Kidney (tissue), 2 donors: Measurements from ENCODE around the gene ACSBG1.

GRCh38 chr15:77043627-77043870, 27.4 kb downstream of the TSPAN3 start:
- PRO-cap: no peak
- RRBS: no CpG with 5 or more reads among the region's 5 CpGs

GRCh38 chr15:77067138-77067795, 3.6 kb downstream of the TSPAN3 start:
- PRO-cap: no peak
- RRBS: no CpG with 5 or more reads among the region's 1 CpG

- PRO-cap: no peak
- RRBS: no CpG with 5 or more reads among the region's 1 CpG
These were observed 33.2 kb upstream of the TSPAN3 start for GRCh38 chr15:77104153-77104422.

GRCh38 chr15:77124428-77124924, 53.6 kb upstream of the TSPAN3 start:
- PRO-cap: no peak
- RRBS: no CpG with 5 or more reads among the region's 1 CpG

DNA sequence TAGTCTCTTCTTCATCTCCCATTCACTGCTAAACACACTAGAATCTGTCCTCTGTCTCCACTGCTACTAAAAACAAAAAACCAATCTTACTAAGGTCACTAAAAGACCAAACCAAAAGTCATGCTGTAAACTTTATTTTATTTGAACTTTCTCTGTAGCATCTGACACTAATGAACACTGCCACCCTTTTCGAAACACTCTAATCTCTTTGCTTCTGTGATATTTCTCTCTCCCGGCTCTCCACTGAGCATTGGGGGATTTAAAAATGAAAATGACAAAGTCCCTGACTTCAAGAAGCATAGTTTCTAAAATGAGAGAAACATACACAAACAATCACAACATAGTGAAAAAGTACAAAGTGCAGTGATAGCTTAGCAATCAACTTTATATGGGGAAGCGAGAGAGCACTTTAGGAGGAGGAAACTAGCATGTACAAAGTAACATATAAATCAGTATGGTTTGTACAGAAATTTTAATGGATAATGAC, 61.5 kb downstream of the PEAK1 start:
- PRO-cap: no peak
- RRBS: no CpG with 5 or more reads among the region's 3 CpGs

- PRO-cap: no peak
- RRBS: 2% methylated on average over 17 of the region's 55 CpGs
These were observed 705 bp downstream of the PEAK1 start for GRCh38 chr15:77419060-77419738.

DNA sequence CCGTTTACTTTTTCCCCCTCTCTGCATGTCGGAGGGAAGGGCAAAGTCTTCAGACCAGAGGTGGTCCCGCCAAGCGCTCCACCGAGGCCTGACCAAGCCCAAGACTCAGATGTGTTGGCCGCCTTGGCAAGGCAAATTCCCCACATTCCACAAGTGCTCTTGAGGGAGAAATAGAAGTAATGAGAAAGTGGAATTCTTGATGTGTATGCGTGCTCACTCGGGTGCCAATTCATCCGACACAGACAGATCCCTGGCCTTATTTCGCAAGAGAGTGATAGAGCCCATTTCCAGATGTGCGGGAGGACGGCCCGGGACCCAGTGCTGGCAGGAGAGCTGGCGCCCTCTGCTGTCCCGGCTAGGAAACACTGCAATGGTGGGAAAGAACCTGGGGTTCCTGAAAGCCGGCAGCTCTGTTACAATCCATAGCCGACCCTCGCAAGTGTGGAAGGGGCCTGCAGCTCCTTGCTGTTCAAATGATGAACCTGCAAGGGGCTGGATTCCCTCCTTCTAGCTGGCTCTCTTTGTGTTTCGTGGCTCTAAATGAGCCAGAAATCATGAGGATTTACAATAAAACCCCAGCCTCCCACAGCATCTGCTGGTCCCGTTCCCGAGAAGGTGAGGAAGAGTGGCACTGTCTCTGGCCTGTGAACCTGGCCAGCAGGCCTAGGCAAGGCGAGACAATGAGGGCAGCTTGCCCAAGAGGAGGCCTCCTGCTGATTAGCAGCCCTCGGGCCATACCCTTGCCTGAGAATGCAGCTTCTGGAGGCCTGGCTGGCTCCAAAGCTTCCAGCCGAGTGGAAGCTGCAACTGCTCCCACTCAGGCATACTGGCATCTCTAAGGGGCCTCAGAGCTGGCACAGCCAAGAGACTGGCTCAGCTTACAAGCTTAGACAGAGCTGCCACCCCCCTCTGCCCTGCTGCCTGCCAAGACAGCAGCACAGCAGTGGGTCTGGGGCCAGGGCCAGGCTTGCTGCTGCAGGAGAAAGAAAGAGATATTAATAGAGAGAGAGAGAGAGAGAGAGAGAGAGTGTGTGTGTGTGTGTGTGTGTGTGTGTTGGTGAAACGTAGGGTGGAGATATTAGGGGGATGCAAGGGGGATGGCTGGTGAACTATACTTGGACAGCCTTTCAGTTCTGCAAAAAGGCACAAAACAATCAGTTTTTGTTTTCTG, 76.4 kb downstream of the HMG20A start:
- PRO-cap: no peak
- RRBS: 7% methylated on average over 3 of the region's 25 CpGs

GRCh38 chr15:77506248-77507025, 85.7 kb downstream of the HMG20A start:
- PRO-cap: no peak
- RRBS: no CpG with 5 or more reads among the region's 21 CpGs

DNA sequence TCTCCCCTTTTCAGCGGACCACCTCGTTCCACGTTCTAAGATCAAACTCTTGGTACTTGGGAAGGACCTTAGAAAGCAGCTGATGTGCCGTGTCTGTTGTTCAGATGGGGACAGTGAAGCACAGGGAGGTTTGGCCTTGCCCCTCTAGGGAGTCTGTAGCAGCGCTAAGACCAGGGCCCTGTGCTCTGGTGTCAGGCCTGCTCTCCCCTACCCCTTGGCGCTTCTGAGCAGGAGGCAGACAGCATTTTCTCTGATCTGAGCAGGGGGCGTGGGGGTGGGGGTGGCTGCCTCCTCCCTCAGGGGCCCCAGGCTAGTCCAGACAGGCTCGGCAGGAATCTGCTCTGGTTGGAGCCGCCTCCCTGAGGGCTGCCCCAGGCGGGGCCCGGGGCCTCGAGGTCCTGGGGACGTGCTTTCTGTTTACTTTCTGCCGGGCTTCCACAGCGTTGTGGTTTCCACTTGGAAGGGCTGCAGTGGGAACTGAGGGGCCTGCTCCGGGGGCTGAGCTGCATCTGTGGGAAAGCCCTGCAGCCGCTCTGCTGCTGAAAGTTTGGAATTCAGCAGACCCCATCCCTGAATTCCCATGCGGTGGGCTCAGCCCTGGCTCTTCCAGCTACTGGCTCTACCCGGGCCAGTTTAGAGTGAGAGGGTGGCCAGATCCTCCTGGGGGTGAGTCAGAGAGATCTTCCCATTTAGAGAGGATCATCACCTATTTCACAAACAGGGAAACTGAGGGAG, 105.5 kb downstream of the LINGO1 start:
- PRO-cap: no peak
- RRBS: 26% methylated on average over 7 of the region's 19 CpGs

DNA sequence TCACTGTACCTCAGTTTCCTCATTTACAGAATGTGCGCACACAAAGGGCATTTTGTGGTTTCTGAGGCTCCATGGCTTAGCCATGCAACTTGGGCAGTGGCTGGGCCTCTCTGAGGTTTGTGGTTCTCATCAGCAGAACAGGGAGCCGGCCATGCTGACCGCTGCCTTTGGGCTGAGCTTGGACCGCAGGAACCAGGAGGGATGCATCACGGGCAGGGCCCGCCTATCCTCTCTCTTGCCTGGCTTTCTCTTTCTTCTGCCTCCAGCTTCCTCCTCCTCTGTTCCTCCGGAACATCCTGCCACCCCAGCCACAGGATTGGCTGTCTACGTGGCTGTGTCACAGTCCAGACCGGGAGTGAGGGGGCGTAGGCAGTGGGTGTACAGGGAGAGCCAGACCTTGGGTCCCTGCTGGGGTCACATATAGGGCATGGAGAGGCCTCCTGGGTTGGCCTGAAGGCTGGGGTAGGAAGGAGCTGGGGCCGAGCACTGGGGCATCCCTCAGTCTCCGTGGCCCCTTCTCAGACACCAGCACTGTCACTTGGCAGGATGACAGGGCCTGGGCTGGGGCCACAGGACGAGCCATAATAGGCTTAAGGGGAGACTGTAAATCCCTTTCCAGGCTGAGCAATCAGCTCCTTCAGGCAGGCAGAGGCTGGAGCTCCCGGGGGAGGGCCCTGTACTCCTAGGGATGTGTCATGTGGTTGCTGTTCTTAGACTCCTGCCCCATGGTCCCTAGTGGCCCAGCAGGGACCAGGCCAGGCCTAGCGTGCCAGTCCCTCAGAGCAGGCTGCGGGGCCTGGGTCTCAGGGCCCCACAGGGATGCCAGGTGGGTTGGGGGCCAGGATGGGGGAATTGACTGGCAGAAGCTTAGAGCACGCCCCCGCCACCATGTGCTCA, 25.5 kb downstream of the LINGO1 start:
- PRO-cap: bidirectional peak, plus-strand start at position 352 of the sequence, minus-strand start at position 258 of the sequence; bidirectional peak, plus-strand start at position 743 of the sequence, minus-strand start at position 520 of the sequence
- RRBS: 46% methylated on average over 5 of the region's 18 CpGs

GRCh38 chr15:77632239-77632576, 504 bp downstream of the LINGO1 start:
- PRO-cap: no peak
- RRBS: 2% methylated on average over 25 of the region's 49 CpGs

DNA sequence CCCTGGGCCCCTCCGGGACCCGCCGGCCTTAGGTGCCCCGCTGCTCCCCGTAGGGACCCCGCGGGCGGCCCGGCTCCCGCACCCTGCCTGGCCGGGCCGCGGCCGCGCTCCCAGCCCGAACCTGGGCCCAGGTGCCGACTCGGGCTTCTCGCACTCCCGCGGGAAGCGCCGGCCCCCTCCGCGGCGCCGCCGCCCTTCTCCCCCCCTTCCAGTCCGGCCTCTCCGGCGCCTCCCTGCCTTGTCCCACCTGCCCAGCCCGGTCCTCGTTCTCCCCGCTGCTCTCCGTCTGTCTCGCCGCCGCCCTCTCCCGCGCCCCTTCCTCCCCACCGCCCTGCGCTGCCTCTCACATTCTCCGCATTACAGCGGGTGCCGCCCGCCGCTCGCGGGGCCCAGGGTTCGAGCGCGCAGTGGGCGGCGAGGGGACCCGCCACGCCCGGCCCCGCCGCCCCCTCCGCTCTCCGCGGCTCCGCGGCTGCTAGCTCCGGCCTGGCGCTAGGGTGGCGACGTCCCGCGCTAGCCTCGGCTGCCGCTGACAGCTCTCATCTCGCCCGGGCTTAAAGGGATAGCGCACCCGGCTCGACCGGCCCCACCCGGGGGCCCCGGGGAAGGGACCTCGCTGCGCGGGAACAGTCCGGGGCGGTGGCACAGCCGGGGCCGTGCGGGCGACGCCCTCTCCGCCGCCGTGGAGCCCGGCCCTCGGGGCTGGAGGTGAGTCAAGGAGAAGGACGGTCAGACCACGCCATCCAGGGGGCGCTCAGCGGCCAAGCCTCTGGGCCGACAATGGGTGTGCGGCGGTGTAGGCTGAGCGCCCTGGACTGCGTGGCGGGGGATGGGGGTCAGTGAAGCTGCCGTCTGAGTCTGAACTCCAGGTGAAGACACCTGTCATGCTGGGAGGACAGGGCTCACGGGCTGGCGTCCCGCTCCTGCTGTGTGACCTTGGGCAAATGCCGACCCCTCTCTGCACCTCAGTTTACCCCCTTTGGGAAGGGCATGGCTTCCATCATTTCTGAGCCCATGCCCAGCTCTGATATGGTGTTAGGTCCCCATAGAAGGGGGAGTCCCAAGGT, 187.3 kb upstream of the LINGO1 start:
- PRO-cap: no peak
- RRBS: 2% methylated on average over 51 of the region's 110 CpGs

- PRO-cap: no peak
- RRBS: no CpG with 5 or more reads among the region's 2 CpGs
These were observed 20.8 kb downstream of the TBC1D2B start for GRCh38 chr15:78056692-78057186.

GRCh38 chr15:78066002-78066753, 11.3 kb downstream of the TBC1D2B start:
- PRO-cap: no peak
- RRBS: no CpG with 5 or more reads among the region's 6 CpGs

DNA sequence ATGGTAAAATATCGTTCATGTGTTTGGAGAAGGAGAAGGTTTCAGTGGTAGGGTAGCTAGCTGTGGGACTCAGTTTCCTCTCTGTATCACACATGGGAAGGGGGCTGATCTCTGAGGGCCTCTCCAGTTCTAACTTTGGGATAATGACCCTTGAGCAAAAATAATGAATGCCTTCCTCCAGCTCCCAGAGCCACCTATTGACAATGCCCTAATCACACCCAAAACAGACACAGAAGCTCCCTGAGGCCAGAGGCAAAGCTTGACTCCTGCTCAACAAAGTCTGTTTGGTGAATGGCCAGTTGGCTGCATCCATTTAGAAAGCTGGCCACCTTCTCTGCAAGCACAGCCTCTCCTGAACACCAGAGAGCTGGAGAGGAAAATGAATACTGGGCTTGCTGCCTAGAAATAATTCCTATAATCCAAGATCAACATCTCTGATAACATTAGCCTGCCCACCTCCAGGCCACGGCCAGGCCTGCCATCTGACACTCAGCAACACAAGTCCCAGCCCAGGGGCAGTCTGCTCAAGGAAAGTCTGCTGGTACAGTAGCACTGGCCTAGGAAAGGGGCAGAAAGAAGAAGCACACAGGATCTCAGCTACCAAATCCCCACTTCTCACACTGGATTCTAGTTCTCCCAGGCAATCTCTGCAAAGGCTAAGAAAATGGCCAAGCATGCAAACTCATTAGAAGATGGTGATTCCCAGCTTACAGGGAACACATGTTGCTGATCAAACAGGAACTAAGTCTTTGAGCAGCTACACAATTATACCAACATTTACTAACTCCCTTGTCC, 10.2 kb downstream of the TBC1D2B start:
- PRO-cap: no peak
- RRBS: no CpG with 5 or more reads among the region's 2 CpGs

GRCh38 chr15:78083868-78084826, 6.6 kb upstream of the TBC1D2B start:
- PRO-cap: no peak
- RRBS: no CpG with 5 or more reads among the region's 9 CpGs

GRCh38 chr15:78133813-78134235, 2.6 kb upstream of the CIB2 start:
- PRO-cap: no peak
- RRBS: no CpG with 5 or more reads among the region's 3 CpGs

- PRO-cap: no peak
- RRBS: no CpG with 5 or more reads among the region's 3 CpGs
These were observed 20.4 kb downstream of the IDH3A start for GRCh38 chr15:78169495-78169984.

GRCh38 chr15:78234299-78234987, at the start of gene ACSBG1:
TSS of gene ACSBG1 (minus strand) at chr15:78234565.
- PRO-cap: no peak
- RRBS: no CpG with 5 or more reads among the region's 11 CpGs

DNA sequence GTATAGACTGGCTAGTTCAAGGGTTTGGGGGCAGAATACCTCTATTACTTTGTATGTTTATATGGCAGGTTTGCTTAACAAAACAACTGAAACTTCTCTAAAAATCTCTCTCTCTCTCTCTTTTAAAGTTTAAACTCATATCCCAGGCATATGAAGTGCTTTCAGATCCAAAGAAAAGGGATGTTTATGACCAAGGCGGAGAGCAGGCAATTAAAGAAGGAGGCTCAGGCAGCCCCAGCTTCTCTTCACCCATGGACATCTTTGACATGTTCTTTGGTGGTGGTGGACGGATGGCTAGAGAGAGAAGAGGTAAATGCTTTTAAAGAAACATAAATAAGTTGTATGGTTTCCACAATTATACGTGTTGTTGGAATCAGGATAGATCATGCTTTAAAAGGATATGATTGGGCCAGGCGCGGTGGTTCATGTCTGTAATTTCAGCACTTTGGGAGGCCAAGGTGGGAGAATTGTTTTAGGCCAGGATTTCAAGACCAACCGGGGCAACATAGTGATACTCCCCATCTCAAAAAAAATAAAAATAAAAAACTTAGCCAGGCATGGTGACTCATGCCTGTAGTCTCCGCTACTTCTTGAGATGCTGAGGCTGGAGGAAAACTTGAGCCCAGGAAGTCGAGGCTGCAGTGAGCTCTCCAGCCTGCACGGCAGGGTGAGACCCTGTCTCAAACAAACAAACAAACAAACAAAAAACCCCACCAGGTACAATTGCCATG, 6.2 kb downstream of the DNAJA4 start:
- PRO-cap: no peak
- RRBS: no CpG with 5 or more reads among the region's 9 CpGs